ENCODE results near the gene PYGO1.

GRCh38 chr15:53683913-53684841 is 75.3 kb downstream of the WDR72 start:
- RRBS = no CpG with 5 or more reads among the region's 31 CpGs

- RRBS = no CpG with 5 or more reads among the region's 2 CpGs
Observed at GRCh38 chr15:53833255-53833477, 73.7 kb upstream of the WDR72 start.

DNA sequence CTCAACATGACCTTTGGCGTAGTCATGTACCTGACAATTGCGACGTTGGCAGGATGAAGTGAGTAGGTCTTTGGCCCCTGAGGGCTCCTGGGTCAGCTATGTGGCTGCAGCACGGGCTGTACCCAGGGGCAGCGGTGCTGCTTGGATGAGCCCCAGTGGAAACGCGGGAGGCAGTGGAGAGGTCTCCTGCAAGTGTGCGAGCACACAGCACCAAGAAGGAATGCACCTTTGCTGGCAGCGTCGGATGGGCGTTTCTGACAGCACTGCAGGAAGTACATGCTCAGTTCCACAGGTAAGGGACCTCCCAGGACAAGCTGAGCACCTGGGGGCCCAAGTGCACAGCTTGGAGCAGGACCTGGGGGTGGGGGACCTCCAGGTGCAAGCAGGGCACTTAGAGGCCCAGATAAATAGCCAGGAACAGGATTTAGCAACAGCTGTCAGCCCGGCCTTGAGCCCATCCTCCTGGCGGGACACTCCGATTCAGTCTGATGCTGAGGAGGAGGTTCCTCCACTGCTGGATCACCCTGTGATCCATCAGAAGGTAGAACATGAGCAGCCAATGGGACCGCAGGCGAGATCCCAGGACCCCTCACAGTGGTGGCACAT is 67.3 kb upstream of the UNC13C start:
- RRBS = no CpG with 5 or more reads among the region's 16 CpGs

GRCh38 chr15:55179017-55179935 is 17.5 kb downstream of the RSL24D1 start:
- RRBS = no CpG with 5 or more reads among the region's 1 CpG

DNA sequence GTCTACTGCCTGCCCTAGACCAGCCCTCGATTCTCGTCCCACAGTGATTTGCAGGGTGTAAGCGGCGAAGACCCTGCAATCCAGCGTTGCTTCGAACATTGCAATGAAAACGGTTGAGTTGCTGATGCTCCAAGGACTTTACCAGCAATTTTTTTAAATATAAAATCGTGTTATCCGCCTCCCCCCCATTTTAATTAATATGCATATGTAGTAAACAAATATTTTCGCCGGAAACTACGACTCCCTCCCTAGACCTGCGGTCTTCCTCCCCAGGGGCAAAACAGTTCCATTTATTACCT is 489 bp upstream of the RSL24D1 start:
- RRBS = no CpG with 5 or more reads among the region's 13 CpGs

DNA sequence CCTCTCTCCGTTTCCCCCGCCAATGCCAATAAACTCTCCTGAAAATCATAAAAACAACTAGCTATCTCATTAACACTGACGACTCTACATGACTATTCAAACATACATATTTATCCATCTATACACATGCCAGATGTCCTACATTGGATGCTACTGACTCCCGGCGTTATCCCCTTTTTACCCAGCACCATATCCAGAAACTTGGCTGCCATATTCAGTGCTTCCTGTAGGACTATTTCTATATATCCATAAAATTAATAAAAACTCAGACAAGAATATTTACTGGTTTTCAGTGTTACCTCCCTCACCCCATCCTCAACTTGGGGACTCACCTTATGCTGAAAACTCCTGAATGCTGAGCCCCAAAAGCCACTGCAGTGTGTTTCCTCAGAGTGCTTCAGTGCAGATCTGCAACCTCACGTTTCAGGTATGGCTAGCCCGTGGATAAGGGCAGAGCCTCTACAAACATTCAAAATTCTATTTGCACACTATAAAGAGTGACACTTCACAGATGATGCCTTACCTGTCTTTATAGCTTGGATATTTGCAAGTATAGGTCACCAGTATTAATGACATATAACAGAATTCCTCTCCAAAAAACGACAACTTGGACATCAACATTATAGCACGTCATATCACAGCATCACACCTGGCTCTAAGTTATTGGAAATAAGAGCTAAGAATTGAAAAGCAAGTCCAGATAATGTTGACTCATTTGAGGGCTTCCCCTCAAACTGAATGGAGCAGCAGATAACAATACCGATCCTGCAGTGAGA is 40.4 kb upstream of the RSL24D1 start:
- RRBS = no CpG with 5 or more reads among the region's 10 CpGs

- RRBS = no CpG with 5 or more reads among the region's 12 CpGs
Observed at GRCh38 chr15:55267230-55268124, 22.1 kb downstream of the RAB27A start.

DNA sequence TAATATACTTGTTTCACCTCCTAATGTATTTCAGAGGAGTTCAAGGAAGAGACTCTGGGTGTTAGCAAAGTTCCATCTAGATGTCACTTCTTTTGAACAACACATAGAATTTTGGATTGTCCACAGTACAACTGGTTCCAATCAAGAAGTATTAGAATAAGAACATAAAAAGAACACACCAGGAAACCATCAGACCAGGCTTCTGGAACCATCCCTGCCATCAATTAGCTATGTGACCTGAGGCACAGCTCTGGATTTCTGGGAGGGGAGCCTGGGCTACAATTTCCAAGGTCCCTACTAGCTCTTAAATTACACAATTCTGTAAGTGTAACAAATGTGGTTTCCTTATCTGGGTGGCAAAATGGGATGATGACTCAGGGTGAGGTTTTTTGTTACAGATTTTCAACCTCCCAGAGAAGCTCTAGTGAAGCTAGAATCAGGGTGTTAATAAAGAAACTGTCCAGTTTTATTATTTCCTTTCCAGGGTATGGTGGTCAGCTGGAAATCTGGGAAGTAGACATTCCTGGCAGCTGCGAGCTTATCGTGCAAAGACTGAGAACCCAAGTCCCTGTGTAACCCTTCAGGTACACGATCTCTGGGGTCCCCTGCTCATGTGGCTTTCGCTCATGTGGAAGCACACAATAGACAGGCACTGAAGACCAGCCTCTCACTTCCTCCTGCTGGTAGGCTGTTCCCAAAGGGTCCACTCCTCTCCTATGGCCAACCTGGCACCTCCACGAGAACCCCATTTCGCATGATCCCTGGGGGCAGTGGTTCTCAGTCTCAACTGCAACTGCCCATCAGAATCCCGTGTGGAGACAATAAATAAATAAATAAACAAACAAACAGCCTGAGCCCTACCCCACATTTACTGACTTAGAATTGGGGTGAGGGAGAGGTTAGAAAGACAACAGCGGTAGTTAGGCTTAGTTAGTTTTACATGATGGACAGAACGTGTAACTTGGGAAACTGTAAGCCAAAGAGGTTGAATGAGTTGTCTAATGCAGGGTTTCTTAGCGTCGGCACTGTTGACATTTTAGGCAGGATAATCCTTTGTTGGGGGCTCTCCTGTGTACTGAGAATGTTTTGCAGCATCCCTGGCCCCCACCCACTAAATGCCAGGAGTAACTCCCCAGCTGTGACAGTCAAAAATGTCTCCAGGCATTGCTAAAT is 7.1 kb downstream of the RAB27A start:
- RRBS = no CpG with 5 or more reads among the region's 11 CpGs

DNA sequence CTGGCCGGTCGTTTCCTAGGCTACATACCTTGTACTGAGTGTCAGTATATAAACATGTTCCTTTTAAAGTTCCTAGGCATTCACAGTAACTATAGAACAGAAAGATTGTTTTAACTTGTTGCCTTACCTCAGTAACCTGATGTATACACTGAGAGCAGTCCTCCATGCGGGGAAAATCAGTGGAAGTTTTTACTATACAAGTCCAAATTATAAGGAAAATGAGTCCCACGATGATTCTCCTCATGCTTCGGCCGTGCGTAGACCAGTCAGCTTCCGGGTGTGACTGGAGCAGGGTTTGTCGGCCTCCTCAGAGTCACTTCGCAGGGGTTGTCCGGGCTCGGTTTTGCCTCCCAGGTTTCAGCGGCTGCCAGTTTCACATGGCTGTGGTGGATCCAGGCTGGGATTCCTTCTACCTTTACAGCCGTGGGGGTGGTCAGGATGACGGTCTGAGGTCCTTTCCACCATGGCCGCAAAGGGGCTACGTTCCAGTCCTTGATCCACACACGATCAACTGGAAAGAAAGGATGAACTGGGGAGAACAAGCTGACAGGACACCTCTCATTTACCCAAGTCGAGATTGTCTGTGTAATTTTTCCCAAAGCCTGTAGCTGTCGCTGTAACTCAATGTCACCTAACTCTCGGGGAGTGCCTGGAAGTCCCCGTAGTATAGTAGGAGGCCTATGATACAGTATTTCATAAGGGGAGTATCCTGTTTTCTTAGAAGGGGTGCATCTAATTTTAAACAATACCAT is 5.6 kb upstream of the DNAAF4 start:
- RRBS = 83% methylated on average over 3 of the region's 22 CpGs

- RRBS = 2% methylated on average over 28 of the region's 99 CpGs
Observed at GRCh38 chr15:55588052-55588705, at the start of gene PYGO1. Gene PYGO1, minus strand, starts transcription at chr15:55588345.

DNA sequence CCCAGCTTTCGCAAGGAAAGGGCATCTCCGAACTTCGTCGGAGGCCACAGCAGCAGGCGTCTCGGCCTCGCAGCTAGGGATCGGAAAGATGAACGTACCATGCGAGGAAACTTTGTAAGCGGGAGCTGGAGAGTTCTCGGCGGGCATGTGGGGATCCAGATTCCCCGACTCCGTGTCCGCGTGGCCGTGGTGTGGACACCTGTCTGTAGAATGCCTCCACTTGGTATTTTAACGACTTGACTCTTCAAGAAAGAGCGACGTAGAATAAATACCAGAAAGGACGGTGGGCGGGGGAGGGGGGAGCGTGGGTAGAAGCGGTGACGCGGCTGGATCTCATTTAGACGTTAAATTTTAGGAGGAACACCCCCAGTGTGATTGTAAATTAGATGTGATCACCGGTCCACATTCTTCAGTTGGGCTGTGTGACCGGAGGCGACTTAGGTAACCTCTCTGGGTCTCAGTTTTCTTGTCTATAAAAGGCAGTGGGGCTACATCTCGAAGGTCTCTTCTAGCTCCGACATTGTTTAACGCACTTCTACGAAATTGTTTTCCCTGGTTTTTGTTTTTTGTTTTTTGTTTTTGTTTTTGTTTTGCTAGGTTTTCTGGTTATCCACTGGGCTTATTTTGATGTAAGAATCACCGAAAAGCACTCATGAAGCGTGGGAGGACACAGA is 698 bp upstream of the PYGO1 start:
- RRBS = no CpG with 5 or more reads among the region's 37 CpGs

GRCh38 chr15:55737217-55737963 is 5.6 kb downstream of the PRTG start:
- RRBS = no CpG with 5 or more reads among the region's 2 CpGs

- RRBS = no CpG with 5 or more reads among the region's 12 CpGs
Observed at GRCh38 chr15:55991812-55992867, 1.3 kb downstream of the NEDD4 start.

GRCh38 chr15:56040358-56041077 is 47.1 kb upstream of the NEDD4 start:
- RRBS = no CpG with 5 or more reads among the region's 4 CpGs

DNA sequence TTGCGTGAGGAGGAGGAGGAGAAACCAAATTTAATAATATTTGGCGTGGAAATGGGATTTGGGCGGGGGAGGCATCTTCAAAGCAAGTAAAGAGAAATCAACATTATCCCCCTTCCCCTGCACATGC is 289 bp upstream of the RFX7 start:
- RRBS = no CpG with 5 or more reads among the region's 3 CpGs

GRCh38 chr15:56917969-56918226 is 546 bp upstream of the TCF12 start:
- RRBS = no CpG with 5 or more reads among the region's 20 CpGs

- RRBS = 5% methylated on average over 1 of the region's 13 CpGs
Observed at GRCh38 chr15:56919768-56920044, 1.3 kb downstream of the TCF12 start.

GRCh38 chr15:56992888-56993677 is 74.6 kb downstream of the TCF12 start:
- RRBS = no CpG with 5 or more reads among the region's 5 CpGs

DNA sequence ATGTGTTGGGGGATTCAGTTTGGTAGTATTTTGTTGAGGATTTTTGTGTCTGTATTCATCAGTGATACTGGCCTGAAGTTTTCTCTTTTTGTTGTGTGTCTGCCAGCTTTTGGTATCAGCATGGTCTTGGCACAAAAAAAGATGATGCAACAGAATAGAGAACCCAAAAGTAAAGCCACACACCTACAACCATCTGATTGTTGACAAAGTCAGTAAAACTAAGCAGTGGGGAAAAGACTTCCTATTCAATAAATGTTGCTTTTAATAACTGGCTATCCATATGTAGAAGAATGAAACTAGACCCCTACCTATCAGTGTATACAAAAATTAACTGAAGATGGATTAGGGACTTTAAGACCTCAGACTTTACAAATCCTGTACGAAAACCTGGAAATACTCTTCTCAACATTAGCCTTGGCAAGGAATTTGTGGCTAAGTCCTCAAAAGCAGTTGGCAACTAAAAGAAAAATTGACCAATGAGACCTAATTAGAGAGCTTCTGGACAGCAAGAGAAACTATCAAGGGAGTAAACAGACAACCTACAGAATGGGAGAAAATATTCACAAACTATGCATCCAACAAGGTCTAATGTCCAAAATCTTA is 77.8 kb downstream of the TCF12 start:
- RRBS = no CpG with 5 or more reads among the region's 1 CpG

DNA sequence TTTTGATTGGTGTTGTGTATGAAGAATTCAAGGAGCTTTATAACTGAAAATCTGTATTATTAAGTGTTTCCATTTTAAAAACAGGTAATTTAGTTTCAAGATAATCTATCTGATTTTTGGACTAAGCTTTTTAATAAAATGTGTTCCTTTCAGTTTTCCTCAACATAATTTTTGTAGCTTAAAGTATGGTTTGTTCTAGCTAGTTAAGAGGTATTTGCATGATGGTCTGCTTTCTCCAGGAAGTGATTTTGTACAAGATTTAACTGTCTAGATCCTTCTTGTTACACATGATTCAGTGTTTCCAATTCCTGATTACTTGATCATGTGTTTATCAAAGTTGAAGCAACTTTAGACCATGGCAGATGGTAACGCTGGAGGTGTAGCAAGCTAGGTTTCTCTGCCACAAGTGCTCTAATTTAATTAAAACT is 157.6 kb upstream of the CGNL1 start:
- RRBS = no CpG with 5 or more reads among the region's 1 CpG

All from foreskin fibroblast (primary cell).